HT1080 (cell line): ENCODE data around the genes SPANXN2, MTM1, PASD1 and PNMA6F.

GRCh38 chrX:143720615-143720910 lies at the start of gene SPANXN2:
Gene SPANXN2 (minus strand): TSS chrX:143720752.
RAMPAGE:
- cytosol, long total RNA, result no peak
- long total RNA, result no peak
- nucleus, long total RNA, result no peak

DNA sequence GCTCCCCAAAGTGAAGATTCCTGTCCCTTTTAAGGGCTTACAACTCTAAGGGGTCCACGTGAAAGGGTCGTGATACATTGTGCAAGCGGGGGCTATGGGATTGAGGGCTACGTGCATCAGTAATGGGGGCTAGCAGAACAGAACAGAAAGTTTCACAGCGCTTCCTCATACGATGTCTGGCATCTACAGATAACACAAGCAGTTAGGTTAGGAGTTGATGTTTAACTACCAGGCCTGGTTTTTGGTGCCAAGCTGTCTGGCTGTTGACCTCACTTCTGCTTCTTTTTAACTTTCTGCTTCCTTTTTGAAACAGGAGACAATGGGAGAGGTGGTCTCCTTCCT lies 368.6 kb upstream of the CXorf51A start:
RAMPAGE:
- cytosol, long total RNA, result no peak
- long total RNA, result no peak
- nucleus, long total RNA, result no peak

DNA sequence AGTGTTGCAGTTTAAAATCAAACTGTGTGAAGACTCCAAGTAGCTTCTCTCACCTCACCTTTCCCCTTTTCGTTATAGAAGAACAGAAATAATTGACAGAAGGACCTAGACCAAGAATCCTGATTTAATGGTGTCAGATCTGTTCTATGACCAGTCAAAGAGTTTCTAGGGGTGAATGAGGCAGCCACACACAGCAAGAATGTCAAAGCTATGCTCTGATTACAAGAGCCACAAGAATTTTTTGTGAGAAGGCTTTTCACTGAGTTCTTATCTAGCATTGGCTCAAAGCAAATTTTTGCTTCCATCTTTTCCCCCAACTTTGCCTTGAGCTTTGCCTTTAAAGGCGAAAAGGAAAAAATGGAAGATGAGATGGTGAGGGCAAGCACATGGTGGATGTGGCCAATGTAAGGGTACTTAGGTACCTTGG lies 23.4 kb downstream of the FMR1 start:
RAMPAGE:
- cytosol, long total RNA, result no peak
- long total RNA, result no peak
- nucleus, long total RNA, result no peak

DNA sequence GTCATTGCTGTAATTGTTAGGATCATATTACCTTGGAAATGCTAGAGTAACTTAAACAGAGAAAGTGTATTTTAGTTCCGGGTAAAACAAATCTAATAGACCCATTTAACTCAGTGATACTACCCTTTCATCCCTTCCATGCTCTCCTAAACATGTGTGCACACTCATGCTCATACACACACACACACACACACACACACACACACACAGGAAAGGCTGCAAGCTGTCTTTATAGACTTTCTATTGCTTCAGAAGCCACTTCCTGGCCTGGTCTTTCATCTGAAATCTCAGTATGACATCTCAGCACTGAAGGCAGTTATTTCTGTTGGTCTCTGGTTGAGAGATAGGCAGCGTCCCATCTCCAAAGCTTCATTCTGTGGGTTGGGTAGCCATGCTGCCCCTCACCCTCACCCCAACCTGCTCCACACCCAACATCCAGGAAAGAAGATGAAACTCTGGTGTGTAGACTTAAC lies 190.1 kb upstream of the AFF2 start:
RAMPAGE:
- cytosol, long total RNA, result no peak
- long total RNA, result no peak
- nucleus, long total RNA, result no peak

DNA sequence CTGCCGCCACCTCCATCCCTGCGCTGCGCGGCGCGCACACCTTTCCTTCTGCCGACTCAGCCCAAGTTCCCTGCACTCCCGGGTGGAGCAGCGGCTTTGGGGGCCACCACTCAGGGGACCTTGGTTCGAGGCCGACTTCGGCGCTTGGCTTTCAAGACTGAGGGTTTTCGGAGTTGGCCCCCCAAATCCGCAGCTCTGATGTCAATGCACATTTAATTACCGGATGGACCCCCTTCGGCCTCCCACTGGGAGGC lies 1.1 kb downstream of the AFF2 start:
RAMPAGE:
- cytosol, long total RNA, result no peak
- long total RNA, result no peak
- nucleus, long total RNA, result no peak

DNA sequence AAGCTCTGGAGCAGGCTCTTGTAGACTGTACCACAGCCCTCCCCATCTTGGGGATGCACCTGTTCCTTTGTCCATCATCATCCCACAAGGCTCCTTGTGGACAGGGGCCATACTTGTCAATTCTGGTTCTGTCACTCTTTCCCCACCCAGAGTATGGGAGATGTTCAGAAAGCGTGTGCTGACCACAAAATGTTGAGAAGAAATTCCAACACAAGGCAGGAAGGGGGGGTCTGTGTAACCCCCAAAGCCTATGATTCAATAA lies 18.6 kb downstream of the IDS start:
RAMPAGE:
- cytosol, long total RNA, result no peak
- long total RNA, result no peak
- nucleus, long total RNA, result no peak

DNA sequence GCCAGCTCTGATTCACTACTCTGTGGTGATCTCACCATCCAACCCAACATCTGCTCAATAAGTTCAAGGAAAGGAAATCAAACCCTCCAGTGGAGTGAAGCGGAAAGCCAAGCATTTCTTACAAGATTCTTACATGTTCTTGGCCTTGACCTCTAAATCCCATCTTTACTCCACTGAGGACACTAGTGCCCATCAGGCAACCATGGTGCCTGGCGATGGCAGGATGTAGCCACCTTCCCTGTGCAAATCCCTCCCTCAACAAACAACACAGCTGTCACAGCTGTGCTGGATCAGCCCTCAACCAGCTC lies 7.4 kb downstream of the IDS start:
RAMPAGE:
- cytosol, long total RNA, result no peak
- long total RNA, result no peak
- nucleus, long total RNA, result no peak

DNA sequence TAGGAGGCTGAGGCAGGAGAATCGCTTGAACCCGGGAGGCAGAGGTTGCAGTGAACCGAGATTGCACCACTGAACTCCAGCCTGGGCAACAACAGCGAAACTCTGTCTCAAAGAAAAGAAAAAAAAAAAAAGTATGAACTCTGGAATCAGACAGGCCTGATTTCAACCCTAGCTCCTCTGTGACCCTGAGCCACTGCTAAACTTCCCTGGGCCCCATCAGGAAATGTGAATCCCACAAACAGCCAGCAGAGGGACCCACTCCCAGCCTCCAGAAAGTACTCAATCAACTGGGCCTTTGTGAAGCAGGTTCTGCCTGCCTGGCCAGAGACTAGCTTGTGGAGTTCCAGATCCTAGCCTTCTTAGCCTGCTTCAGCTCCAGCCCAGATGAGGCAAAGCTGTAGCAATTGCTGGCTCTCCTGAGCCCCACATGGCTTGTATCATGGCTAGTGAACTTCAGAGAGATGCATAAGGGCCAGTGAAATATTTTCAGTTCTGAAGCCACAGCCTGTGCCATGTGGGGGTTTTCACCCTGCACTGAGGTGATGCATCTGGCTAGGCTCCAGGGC lies 7.2 kb upstream of the IDS start:
RAMPAGE:
- cytosol, long total RNA, result no peak
- long total RNA, result no peak
- nucleus, long total RNA, result no peak

DNA sequence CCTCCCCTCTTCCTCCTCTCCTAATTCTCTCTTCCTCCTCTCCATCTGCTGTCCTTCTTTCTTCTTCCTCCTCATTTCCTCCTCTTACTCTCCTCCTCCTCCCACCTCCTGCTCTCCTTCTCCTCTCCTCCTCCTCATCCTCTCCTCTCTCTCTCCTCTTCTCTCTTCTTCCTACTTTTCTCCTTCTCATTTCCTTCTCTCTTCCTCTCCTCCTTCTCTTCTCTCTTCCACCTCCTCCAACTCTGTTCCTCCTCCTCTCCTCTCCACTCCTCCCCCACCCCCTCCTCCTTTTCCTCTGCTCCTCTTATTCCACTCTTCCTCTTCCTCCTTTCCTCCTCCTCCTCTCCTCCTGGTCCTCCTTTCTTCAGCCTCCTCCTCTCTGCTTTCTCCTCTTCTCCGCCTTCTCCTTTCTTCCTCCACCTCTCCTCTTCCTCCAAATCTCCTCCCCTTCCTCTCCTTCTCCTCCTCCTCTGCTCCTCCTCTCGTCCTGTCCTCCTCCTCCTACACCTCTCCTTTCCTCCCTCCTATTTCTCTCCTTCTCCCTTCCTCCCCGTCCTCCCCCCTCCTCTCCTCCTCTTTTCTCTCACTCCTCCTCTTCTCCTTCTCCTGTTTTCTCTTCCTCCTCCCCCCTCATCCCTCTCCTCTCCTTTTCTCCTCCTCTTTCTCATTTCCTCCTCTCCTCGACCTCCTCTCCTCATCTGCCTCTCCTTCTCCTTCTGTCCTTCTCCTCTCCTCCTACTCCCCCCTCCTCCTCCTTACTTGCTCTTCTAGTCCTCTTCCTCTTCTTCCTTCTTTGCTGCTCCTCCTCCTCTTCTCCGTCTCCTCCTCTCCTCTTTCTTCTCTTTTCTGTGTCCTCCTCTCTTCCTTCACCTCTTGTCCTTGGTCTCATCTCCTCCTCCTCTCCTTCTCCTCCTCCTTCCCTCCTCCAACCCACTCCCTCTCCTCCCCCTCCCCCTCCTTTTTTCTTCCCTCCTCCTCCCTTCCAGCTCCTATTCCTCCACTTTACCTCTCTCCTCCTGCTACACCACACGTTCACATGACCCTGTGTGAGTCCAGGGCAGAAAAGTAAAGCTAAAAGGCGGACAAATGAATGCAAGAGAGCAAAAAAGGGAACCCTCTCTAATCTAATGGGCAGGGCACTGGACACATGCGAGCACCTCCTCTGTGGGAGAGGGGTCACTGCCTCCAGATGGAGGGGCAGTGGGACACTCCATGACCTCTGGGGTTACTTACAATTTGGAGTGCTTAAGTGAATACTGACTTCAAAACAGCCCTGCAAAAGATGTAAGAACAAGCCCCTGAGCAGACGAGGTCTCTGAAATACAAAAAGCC lies 5.4 kb upstream of the EOLA1 start:
RAMPAGE:
- cytosol, long total RNA, result no peak
- long total RNA, result no peak
- nucleus, long total RNA, result no peak

DNA sequence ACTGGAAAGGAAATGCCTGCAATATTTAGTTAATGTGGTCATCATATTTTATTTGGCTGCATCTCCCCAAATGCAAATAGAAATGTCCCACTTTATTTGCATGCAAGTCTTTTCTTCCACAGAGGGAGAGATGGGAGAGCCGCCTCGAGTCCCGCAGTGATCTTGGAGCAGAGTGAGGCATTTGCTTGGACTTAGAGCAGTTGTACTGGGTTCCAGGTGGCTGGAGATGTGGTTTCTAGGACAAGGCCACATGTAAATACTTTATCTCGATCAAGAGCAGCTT lies 146.6 kb upstream of the EOLA2 start:
RAMPAGE:
- cytosol, long total RNA, result no peak
- long total RNA, result no peak
- nucleus, long total RNA, result no peak

DNA sequence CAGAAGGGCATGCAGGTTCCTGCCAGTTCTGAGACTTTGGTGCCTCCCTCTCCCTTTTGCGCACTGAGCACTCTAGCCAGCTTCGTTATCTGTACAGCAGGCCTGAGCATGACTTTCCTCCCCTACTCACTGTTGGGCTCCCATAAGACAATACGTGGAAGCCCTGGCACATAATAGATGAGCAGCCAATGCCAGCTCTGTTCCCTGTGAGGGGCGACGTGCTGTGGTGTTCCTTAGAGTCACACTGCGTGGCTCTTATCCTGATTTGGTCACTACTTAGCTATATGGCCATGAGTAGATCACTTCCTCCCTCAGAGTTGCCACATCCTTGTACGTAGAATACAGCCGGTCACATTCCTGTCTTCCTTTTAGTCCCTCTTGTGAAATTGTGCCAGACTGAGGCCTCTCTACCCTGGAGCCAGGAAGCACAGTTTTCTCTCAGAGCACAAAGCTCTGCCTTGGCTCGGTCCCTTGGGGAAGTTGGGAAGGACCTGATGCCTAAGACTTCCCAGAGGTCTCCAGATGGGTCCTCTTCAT lies 160.4 kb upstream of the MAMLD1 start:
RAMPAGE:
- cytosol, long total RNA, result no peak
- long total RNA, result no peak
- nucleus, long total RNA, result no peak

RAMPAGE:
- cytosol, long total RNA, result no peak
- long total RNA, result no peak
- nucleus, long total RNA, result no peak
Measured at GRCh38 chrX:150508920-150509403, 59.5 kb upstream of the MTM1 start.

DNA sequence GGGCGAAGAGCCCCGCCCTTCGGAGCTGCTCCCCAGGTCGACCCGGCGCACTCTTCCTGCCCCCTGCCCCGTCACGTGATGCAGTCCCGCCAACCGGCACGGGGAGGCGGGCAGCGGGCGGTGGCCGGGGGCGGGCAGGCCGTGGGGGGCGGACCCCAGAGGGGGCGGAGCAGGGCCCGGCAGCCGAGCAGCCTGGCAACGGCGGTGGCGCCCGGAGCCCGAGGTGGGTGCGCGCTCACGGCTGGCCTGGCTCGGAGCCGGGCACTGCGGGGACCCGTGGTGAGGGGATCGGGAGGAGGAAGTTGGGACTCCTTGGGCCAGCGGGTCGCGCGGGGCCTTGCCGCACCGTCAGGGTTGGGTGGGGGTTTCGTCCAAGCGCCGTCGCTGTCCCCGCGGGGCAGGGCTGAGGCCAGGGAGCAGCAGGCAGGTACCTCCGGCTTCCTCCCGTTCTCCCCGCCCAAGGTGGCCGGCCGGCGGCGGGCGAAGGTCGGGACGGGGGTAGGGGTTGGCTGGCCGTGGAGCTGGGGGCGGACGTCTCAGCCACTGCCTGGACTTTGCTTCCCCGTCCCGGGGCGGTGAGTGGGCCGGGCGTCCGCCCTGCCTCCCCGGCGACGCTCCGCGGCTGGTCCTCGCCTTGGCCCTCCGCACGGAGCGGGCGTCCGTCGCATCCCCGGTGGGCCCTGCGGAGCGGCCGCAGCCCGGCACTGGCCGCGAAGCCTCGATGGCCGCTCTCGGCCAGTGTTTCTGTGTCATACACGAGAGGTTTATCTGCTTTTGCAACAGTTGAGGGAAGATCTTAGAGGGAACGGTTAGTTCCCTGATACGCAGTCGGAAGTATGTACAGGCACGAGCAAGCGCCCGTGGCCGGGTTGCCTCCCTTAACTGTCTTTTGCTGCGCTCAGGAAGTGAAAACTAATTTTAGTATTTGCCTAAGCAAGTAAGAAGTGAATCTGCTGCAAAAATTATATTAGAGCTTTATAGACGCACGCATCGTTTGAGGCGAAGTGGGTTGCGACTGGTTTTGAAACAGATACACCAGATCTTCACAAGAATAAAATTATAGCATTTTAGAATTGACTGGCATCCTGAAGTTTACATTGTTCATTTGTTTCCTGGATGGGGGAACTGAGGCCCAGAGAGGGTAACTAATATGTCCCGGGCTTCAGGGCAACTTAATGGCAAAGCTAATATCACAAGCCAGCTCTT lies at the start of gene MTM1:
Gene MTM1 (plus strand): TSS at position 182 of the 1,206 bp plus-strand sequence.
RAMPAGE:
- cytosol, long total RNA, result no peak
- long total RNA, result start-site peak on the plus strand centred at position 178 of the sequence, 35 bp wide, 62 reads
- nucleus, long total RNA, result start-site peak on the plus strand centred at position 176 of the sequence, 8 bp wide, 91 and 37 reads in 2 replicates

GRCh38 chrX:150984206-150985263 lies 1.4 kb downstream of the HMGB3 start:
RAMPAGE:
- cytosol, long total RNA, result no peak
- long total RNA, result no peak
- nucleus, long total RNA, result no peak

DNA sequence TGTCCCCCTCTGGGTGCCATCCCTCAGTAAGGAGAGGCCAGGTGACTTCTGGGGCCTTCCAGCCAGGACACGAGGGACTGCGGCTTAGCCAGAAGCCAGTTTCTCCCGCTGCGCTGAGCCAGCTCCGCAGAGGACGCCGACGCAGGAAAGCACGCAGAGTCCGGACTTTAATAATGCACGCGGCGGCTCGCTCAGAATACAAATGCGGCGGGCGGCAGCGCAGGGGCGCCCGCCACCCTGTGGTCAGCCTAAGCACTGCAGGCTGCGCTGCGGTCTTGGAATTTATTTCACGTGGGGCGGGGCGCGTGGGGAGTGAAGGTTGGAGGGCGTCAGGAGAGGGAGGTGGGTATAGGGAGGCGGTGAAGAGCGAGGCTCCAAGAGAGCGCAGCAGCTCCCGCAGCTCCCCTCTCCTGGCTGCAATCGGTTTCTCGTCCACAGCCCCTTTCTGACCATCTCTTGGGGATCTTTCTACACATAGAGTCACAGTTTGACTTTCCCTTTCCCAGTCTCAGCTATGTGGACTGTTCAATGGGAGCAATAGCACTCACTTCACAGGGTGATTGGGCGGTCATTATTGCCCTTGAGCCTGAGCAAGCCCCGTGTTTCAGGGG lies 94.0 kb upstream of the GPR50 start:
RAMPAGE:
- cytosol, long total RNA, result no peak
- long total RNA, result no peak
- nucleus, long total RNA, result no peak

GRCh38 chrX:151405036-151405764 lies 8.2 kb downstream of the VMA21 start:
RAMPAGE:
- cytosol, long total RNA, result no peak
- long total RNA, result no peak
- nucleus, long total RNA, result no peak

DNA sequence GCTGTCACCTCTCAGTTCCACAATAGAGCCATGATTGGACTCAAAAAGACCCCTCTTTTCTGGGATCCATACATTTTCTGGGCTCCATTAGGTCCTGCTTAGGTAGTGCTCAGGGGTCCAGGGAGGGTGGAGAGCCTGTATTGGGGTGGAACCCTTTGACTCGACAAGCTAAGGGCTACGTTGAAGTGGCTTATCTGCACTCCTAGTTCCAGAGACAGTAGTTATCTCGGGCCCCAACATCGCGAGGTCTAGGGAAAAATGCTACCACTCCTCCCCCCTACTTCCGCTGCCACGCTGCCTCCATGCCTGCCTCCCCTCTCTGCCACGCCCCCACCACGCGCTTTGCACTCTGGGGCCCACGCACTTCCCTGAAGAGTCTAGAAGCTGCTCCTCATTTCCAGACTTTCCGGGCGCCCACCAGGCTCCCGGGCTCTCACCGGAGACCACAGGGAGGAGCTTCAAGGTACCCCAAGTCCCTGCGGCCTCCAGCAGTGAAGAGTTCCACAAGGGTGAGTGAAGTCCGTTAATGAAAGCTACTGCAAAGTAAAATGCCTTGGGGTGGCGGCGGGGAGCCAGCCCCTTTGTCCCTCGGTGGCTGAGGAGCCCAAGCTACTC lies at the start of gene PASD1:
Gene PASD1 (plus strand): TSS at position 345 of the 615 bp plus-strand sequence.
RAMPAGE:
- cytosol, long total RNA, result no peak
- long total RNA, result start-site peak on the plus strand centred at position 396 of the sequence, 12 bp wide, 52 reads
- nucleus, long total RNA, result no peak

DNA sequence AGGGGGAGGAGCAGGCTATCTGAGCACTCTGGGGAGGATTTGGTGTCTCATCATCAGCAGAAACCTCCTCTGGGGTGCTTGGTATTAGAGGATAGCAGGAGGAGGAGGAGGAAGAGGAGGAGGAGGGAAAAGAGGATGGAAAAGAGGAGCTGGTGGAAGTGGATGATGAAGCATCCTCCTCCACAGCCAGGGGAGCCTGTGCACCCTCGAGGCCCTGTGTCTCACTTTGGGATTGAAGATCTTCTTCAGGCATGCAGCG lies 3.1 kb downstream of the MAGEA10 start:
RAMPAGE:
- cytosol, long total RNA, result no peak
- long total RNA, result no peak
- nucleus, long total RNA, result no peak

GRCh38 chrX:152156885-152157698 lies 18.7 kb upstream of the MAGEA10 start:
RAMPAGE:
- cytosol, long total RNA, result no peak
- long total RNA, result no peak
- nucleus, long total RNA, result no peak

DNA sequence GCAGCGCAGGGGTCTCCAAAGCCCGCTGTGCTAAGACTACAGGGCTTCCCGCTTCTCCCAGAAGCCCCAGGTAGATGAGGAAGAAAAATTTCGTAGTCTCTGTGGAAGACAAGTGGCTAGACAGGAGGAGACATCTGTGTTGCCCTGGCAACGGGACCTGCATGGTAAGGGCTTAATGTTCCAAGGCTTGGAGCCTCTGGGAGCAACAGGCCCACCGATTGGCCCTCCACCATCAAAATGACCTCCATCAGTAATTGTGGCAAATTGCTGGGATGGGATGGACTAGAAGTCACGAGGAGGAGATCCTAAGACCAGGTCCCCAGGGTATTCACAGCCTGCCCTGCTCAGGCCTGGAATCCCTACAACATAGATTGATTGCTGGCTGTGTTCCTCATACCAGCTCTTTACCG lies at the start of gene PNMA6F:
Gene PNMA6F (minus strand): TSS at position 79 of the 410 bp plus-strand sequence.
RAMPAGE:
- cytosol, long total RNA, result no peak
- long total RNA, result no peak
- nucleus, long total RNA, result no peak